Measurements from ENCODE around the genes WDR4 and PKNOX1.

DNA sequence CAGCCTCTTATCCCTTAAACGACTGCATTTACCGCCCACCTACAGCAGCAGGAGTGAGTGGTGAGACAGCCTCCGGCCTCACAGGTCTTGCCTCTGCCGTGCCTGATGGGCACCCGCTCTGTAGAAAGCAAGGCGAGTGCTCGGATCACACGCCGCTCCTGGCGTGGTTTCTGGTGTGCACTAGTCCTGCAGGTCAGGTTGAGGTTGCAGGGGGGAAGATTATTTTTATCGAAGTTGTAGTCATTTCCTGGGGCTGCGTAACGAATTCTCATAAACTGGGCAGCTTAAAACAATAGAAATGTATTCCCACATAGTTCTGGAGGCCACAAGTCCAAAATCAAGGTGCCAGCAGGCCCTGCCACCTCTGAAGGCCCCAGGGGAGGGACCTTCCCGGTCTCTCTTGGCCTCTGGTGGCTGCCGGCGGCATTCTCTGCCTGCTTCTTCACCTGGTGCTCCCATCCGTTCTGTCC, 92.6 kb downstream of the PDE9A start:
- PRO-cap, 7 experiments: no peak in any of the 7 experiments

DNA sequence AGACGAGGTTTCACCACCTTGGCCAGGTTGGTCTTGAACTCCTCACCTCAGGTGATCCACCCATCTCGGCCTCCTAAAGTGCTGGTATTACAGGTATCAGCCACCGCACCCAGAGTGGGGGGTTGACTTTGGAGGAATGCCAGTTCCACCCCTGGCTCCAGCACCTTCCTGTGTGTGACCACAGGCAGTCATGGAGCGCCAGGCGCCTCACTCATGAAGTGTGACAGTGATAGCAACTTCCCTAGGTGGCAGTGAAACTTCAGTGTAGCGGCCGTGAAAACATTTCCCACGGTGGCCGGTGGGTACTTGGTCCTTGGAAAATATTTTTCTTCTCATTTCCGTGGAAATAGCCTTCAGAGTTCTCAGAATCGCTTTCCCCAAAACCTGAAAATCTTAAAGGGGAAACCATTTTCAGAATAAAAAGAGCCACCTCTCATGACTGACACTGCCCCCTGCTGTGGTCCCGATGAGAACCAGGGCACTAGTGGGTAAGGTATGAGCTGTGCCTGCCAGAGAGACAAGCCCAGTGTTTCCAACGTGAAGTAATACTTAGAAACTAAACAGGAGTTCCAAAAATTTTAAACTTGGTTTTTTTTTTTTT, 48.4 kb downstream of the WDR4 start:
- PRO-cap, 7 experiments: no peak in any of the 7 experiments

DNA sequence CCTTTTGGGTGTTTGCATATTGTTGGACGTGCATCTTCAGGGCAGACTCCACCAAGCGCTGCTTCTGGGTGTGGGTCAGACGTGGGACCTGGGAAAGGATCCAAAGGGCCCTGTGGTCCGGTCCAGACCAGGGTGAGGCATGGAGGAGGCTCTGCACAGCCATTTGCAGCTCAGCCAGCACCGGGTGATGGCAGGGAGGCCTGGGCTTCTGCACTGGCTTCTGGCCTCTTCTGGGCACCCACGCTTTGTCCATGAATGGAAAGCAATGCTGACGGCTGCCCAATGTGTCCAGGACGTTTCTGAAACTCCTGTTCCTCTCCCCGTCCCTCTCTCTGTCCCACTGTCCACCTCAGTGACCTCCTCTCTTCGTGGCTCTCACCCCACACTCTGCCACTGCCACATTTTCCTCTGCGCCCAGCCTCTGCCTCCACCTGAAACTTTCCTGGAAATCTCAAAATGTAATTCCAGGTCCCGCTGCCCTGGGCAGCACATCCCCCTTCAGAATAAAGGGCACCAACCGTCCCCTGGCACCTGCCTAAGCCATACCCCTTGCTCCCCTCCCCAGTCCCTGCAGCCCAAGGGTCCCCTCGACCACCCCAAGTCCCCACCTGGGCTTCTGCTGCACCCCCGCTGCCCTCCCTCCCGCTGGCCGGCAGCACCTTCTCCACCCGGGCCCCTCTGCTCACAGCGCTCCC, 42.2 kb downstream of the WDR4 start:
- PRO-cap, 7 experiments: no peak in any of the 7 experiments

DNA sequence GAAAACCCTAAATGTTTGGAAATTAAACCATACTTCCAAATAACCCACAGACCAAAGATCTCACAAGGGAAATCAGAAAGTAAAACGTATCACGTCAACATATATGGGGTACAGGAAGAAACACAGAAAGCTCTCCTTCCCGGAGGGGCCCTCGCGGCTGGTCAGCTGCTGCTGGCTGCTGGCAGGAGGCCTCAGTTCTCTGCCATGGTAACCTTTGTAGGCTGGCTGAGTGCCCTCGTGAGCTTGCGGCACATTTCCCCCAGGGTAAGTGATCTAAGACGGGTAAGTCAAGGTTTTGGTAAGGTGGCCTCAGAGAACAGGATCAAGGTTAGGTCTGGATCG, 34.1 kb downstream of the WDR4 start:
- PRO-cap, 7 experiments: no peak in any of the 7 experiments

DNA sequence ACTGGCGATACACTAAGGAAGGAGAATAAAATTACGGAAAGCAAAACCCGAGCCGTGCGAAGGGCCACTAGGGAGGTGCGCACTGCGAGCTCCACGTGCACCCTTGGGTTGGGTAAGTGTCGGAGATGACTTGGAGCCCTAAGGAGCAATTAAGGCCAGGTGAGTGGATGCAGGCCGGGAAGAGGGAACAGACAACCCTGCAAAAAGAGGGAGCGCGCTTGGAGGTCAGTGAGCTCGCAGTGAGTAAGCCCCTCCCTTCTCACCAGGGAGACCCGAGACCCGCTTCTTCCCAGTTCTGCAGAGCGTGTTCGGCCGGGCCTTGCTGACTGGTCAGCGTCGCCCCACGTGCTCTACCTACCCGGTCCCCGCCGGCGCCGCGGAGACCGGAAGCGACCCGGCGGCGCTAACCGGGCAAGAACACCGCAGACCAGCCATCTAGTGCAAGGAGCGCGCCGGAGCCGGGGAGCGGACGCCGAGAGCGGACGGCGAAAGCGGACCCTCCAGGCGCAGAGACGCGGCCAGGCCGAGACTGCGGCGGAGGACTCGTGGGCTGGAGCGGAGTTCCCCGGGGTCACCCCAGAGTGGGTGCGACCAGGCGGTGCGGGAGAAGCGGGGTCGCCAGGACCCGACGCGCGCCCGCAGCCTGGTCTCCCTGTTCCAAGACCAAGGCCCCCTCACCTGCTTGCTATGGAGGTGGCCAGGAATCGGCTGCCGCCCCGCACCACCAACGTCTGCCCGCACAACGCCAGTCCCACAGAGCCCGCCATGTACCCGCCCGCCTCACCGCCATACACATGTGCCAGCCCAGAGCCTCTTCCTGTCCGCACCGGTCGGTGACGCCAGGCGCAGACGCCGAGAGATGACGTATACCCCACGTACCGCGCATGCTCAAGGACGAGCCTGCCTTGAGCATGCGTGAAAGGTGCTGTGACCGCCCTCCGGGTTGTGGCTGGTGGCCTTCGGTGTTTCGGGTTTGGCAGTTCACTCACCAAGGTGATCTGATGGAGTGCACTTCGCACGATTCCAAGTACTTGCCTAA, at the start of gene WDR4:
Gene WDR4 (minus strand): TSS at position 811 of the 1,039 bp plus-strand sequence.
- PRO-cap, 7 experiments: peak in 7 of 7 experiments; most common plus-strand start position 434 of the sequence (in 7); most common minus-strand start position 798 of the sequence (in 7)

DNA sequence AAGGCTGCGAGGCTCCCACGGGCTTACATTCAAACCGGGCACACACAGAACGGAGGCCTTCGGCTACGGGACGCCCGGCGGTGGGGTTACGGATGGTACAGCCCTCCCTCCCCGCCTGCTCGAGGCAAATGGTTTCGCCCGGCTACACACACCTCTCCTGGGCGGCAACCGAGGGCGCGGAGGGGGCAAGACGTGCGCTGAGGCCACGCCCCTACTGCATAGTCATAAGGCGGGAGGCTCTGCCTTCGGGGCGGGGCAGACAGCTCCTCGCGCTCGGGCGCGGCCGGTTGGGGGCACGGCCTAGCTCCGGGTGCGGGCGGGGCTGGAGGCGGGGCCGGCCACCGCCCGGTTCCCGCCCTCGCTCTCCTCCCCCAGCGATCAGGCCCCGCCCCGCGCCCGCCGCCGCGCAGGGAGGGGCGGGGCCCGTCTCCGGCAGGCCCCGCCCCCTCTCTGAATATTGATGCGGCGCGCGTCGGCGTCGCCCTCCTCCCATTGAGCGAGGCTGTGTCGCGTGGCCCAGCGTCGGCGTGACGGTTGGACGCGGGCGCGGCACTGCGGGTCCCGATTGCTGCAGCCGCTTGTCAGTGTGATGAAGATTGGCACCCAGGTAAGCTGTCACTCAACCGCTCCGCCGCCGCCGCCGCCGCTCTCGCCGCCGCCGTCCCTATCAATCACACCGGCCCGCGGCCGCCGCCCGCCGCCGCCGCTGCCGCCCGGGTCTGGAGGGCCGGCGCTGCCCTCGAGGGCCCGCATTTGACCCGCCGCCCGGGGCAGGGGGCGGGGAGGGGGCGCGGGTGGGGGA, at the start of gene PKNOX1:
Gene PKNOX1 (plus strand): TSS at position 505 of the 802 bp plus-strand sequence.
- PRO-cap, 7 experiments: peak in 7 of 7 experiments; most common plus-strand start position 646 of the sequence (in 4); most common minus-strand start position 82 of the sequence (in 2)

GRCh38 chr21:43287094-43287627, 118.4 kb downstream of the CRYAA start:
- PRO-cap, 7 experiments: no peak in any of the 7 experiments

DNA sequence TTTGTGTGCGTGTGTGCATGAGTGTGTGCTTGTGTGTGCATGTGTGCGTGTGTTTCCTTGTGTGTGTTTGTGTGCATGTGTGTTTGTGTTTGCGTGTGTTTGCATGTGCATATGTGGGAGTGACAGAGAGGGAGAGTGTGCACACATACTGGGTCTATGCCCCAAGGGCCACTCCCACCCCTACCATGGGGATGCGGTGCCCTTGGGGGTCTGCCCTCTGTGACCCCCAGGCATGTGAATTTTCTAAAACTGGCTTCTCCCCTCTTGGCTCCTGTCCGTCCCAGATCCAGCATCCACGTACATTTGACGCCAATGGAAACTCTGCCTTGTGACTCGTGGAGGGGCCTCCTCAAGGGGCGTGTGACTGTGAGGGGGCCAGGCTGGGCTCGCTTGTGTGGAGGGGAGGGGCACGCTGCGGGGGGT, 94.3 kb downstream of the SIK1 start:
- PRO-cap, 7 experiments: no peak in any of the 7 experiments

DNA sequence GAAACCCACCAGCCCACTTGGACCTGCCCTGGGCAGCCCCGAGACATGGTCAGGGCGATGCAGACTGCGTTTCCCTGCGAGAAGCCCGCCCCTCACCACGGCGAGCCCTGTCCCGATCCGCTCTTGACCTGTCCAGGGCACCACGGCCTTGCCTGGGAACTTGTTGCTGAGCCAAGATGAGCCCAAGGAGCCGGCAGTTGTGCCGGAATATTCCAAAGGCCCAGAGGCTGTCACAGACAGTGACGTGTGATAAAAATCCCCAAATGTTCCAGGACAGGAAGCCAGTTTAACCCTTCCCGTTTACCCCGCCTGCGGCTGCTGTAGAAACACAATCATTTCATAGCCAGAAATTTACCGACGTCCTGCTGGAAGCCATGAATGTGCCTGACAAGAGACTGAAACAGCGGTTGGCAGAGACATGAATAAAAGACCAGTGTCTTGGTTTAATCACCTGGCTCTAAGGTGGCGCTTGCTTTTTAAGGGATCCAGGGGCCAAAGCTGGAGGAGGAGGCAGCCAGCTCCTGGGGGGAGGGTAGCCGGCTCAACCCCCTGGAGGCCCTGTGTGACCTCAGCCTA, 78.0 kb downstream of the SIK1 start:
- PRO-cap, 7 experiments: no peak in any of the 7 experiments

DNA sequence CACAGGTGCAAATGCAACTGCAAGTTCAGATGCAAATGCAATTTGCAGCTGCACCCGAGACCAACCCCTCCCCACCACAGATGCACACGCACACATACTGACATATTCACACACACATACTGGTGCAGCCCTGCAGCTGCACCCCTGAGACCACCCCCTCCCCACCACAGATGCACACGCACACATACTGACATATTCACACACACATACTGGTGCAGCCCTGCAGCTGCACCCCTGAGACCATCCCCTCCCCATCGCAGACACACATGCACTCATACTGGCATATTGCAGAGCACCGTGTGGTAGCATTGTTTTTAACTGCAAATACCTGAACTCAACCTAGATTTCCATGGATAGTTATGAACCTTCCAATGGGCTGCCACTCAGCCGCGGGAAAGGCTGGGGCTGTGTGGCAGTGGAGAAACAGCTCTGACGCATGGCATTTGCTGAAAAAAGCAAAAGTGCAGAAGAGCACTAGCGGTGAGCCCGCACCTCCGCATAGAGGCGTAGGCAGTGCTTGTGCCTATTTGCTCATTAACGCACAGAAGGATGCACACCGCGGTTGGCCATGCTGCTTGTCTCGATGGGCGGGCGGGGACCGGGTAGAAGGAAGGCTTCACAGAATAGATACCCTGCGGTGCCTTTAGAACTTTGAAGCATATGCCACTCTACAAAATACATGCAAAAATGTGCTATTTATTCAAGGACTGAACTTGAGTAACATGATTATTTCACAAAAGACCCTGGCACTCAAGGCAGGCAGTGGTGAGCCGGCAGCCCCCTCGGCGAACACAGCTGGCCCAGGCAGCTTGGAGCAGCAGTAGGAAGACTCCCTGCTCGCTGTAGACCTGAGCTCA, 71.8 kb downstream of the SIK1 start:
- PRO-cap, 7 experiments: no peak in any of the 7 experiments

- PRO-cap, 7 experiments: no peak in any of the 7 experiments
These were observed 35.6 kb downstream of the H2BC12L start for GRCh38 chr21:43600441-43601045.

- PRO-cap, 7 experiments: no peak in any of the 7 experiments
These were observed 507 bp upstream of the PDXK start for GRCh38 chr21:43718441-43718802.

DNA sequence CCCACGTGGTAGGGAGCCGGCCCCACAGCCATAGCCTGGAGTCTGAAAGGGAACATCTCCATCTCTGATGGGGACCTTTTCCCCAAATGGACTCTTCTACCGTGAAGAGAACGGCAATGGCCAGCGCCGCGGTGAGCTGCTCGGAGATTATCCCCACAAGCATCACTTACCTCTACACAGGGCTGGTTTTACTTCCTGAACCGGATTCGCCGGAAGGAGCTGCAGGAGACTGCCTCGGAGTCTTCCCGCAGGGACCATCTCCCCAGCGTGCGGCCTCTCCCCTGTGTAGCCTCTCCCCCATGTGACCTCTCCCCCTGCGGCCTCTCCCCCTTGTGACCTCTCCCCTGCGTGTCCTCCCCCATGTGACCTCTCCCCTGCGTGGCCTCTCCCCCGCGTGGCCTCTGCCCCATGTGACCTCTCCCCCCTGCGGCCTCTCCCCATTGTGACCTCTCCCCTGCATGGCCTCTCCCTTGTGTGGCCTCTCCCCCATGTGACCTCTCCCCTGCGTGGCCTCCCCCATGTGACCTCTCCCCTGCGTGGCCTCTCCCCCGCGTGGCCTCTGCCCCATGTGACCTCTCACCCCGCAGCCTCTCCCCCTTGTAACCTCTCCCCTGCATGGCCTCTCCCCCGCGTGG, 20.8 kb downstream of the RRP1 start:
- PRO-cap, 7 experiments: no peak in any of the 7 experiments

- PRO-cap, 7 experiments: no peak in any of the 7 experiments
These were observed 28.7 kb downstream of the AGPAT3 start for GRCh38 chr21:43893408-43894414.

GRCh38 chr21:44331410-44332195, 7.6 kb downstream of the CFAP410 start:
- PRO-cap, 7 experiments: no peak in any of the 7 experiments

- PRO-cap, 7 experiments: no peak in any of the 7 experiments
These were observed 16.8 kb downstream of the TRPM2 start for GRCh38 chr21:44369846-44370985.

GRCh38 chr21:44438808-44439259, 16.5 kb upstream of the LRRC3 start:
- PRO-cap, 7 experiments: no peak in any of the 7 experiments

- PRO-cap, 7 experiments: no peak in any of the 7 experiments
These were observed 2.4 kb downstream of the LRRC3 start for GRCh38 chr21:44457461-44458320.

DNA sequence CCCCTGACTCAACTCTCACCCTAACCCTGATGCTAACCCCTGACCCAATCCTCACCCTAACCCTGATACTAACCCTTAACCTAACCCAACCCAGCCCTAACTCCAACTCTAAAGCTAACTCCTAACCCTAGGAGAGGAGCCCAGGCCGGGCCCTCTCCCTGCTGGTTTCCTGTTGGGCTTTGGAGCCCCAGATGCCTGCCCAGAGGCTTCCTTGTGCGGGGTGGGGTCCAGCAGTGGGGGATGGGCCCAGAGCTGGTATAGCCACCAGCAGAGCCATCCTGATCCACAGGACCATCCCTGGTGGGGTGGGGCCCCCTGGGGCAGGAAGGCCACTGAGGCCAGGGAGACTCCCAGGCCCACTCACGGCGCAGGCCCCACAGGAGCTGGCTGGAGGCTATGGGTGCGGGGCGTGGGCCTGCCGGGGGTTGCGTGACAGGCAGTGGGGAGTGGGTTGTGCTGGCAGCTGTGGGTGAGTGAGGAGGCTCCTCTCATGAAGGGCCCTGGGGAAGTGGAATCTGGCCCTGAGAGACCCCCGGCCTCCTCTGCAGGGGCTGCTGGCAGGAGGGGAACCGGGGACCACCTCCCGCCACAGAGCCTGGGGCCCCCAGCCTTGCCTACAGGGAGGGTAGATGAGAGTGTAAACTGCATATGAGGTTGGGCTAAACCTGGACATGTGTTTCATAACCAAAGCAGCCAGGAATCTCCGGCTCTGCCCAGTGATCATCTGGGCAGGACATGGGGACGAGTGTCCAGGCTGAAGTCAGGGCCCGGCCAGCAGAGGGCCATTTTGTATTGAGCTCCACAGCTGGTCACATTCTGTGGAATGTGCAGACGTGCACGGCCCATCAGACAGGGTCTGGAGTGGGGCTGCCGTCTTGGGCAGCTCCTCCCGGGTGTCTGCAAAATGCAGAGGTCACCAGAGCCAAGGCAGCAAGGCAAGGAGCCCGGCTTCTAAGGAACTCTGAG, 5.8 kb downstream of the LRRC3 start:
- PRO-cap, 7 experiments: no peak in any of the 7 experiments

DNA sequence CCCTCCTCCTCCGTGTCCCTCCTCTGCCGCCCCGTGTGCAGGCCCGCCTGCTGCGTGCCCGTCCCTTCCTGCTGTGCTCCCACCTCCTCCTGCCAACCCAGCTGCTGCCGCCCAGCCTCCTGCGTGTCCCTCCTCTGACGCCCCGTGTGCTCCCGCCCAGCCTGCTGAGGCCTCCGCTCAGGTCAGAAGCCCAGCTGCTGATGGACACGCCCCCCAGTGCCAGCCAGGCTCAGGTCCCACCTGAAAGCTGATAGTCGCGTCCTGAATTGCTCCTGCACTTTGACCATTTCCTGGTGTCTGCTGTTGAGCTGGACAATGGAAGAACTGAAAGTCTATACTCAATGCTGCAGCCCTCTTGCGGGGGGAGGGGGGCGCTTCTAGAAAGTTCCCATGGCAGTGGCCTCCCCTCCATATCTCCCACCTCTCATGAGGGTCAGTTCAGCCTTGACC, 1.3 kb downstream of the KRTAP10-4 start:
- PRO-cap, 7 experiments: no peak in any of the 7 experiments